IMR-90 (cell line): Measurements from ENCODE around the genes CCNE1 and TSHZ3.

- RRBS = 1% methylated on average over 14 of the region's 53 CpGs
CAGE:
- cytosol, long polyA plus RNA = no peak
- long polyA plus RNA = no peak
- nucleus, long polyA plus RNA = no peak
Measured at GRCh38 chr19:29211589-29212889, 912 bp downstream of the UQCRFS1 start.

GRCh38 chr19:29277081-29277716, 64.2 kb upstream of the UQCRFS1 start:
- RRBS = no CpG with 5 or more reads among the region's 8 CpGs
CAGE:
- cytosol, long polyA plus RNA = no peak
- long polyA plus RNA = no peak
- nucleus, long polyA plus RNA = no peak

DNA sequence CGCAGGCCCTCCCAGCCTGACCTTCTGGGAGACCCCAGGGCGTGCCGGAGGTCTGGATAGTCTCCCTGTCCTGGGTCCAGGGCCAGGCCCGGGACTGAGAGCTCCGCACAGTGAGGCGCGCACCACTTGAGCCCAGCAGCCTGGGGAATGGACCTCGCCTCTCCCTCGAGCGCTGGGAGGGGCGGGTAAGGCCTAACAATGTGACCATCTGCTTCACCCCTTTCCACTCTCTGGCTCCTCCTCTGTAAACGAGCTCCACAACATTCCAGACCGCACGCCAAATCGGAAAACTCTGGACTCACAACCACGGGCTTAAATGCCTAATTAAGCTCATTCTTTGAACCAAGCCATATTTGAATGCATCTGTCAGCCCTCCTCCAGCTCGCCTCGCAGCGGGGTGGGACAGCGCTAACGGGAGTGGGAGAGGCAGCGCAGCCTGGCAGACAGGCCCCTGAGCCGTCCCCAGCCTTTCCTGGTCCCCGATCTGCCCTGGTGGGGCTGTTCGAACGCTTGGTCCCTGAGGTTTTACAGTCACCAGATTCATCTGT, 120.7 kb upstream of the VSTM2B start:
- RRBS = 18% methylated on average over 1 of the region's 26 CpGs
CAGE:
- cytosol, long polyA plus RNA = no peak
- long polyA plus RNA = no peak
- nucleus, long polyA plus RNA = no peak

GRCh38 chr19:29606444-29606889, 384 bp downstream of the POP4 start:
- RRBS = 2% methylated on average over 3 of the region's 13 CpGs
CAGE:
- cytosol, long polyA plus RNA = no peak
- long polyA plus RNA = no peak
- nucleus, long polyA plus RNA = no peak

DNA sequence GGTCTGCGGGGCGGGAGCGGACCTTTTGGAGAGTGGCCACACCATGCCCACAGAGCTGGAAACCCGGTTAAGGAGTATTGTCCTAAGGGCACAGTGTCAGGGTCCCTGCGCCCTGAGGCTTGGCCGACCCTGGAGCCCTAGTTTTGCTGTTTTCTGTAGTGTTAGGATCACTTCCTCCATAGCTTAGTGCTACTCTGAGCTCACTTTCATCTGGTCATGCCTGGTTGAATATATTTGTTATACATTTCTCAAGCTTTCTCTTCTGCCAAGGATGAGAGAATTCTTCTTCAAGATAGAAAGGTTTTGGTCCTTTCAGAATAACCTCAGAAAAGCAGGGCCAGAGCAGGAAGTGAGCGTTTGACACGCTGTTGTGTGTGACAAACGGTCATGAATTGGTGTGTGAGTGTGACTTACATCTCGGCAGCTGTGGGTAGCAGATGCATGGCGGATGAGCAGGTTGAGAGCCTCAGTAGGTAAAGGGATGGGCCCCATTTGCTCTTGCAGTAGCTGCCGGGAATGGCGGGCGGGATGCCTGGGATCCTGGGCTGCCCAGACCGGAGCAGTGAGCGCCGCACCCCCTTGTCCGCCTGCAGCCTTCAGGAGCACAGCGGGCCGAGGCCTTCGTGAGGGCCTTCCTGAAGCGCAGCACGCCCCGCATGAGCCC, 3.9 kb downstream of the POP4 start:
- RRBS = 89% methylated on average over 4 of the region's 24 CpGs
CAGE:
- cytosol, long polyA plus RNA = no peak
- long polyA plus RNA = no peak
- nucleus, long polyA plus RNA = no peak

- RRBS = 92% methylated on average over 3 of the region's 26 CpGs
CAGE:
- cytosol, long polyA plus RNA = no peak
- long polyA plus RNA = no peak
- nucleus, long polyA plus RNA = no peak
Measured at GRCh38 chr19:29708145-29709204, 6.6 kb downstream of the C19orf12 start.

- RRBS = 0% methylated on average over 1 of the region's 15 CpGs
CAGE:
- cytosol, long polyA plus RNA = no peak
- long polyA plus RNA = no peak
- nucleus, long polyA plus RNA = no peak
Measured at GRCh38 chr19:29714378-29714911, 616 bp downstream of the C19orf12 start.

- RRBS = no CpG with 5 or more reads among the region's 21 CpGs
CAGE:
- cytosol, long polyA plus RNA = no peak
- long polyA plus RNA = no peak
- nucleus, long polyA plus RNA = no peak
Measured at GRCh38 chr19:29760016-29760462, 45.0 kb upstream of the C19orf12 start.

DNA sequence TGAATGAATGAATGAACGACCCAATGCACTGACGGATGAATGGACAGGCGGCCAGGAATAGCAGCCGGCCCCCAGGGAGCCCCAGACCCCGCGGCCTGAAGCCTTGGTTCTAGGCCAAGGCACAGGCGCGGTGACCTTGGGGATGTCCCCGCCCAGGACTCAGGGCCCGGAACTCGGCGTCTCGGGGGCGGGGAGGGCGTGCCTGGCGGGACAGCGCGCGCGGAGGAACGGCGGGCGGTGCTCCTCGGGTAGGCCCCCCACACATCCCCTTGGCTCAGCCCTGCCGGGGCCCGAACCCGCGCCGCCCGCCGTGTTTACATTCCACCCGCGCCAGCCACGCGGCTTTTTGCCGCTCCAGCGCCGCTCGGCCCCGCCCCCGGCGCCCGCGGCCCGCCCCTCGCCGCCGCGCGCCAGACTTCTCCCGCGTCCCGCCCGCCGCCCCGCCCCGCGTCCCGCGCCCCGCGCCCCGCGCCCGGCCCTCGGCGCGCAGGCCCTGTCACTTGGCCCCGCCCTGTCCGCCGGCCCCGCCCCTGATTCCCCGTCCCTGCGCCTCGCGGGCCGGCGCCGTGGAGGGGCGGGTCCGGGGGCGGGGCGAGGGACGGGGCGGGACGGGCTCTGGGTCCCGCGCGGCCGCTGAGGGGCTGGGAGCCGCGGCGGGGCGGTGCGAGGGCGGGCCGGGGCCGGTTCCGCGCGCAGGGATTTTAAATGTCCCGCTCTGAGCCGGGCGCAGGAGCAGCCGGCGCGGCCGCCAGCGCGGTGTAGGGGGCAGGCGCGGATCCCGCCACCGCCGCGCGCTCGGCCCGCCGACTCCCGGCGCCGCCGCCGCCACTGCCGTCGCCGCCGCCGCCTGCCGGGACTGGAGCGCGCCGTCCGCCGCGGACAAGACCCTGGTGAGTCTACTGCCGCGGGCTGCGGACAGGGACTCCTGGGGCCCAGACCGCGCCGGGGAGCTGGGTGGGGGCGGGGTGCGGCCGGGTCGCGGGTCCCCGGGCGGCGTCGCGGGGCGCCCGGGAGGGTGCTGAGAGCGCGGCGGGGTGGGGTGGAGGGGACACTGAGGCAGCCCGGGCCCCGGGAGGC, at the start of gene CCNE1:
TSS of gene CCNE1 (plus strand) at position 729 of the 1,077 bp plus-strand sequence.
- RRBS = 1% methylated on average over 97 of the region's 160 CpGs
CAGE:
- cytosol, long polyA plus RNA = no peak
- long polyA plus RNA = no peak
- nucleus, long polyA plus RNA = no peak

DNA sequence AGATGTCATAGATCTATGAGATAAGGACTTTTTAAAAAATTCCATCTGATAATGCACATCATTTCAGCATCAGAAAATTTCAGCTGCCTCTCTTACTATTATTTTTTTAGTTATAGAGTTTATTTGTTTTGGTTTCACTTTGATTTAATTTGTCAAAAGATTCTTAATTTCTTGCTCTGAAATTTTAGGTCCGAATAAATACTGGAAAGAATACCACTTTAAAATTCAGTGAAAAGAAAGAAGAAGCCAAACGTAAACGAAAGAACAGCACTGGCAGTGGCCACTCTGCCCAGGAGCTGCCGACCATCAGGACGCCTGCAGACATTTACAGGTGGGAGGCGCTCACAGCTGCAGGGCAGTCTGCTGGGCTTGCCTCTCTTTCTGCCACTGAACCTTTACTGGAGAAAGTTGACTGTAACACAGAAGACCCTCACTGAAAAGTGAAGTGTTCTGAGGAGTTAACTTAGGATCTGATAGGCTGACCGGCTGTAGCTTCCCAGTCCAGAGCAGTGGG, 68.9 kb downstream of the URI1 start:
- RRBS = no CpG with 5 or more reads among the region's 7 CpGs
CAGE:
- cytosol, long polyA plus RNA = no peak
- long polyA plus RNA = no peak
- nucleus, long polyA plus RNA = no peak

- RRBS = no CpG with 5 or more reads among the region's 5 CpGs
CAGE:
- cytosol, long polyA plus RNA = no peak
- long polyA plus RNA = no peak
- nucleus, long polyA plus RNA = no peak
Measured at GRCh38 chr19:30340167-30340511, 32.0 kb upstream of the ZNF536 start.

GRCh38 chr19:31163892-31164210, 185.4 kb downstream of the TSHZ3 start:
- RRBS = no CpG with 5 or more reads among the region's 6 CpGs
CAGE:
- cytosol, long polyA plus RNA = no peak
- long polyA plus RNA = no peak
- nucleus, long polyA plus RNA = no peak

DNA sequence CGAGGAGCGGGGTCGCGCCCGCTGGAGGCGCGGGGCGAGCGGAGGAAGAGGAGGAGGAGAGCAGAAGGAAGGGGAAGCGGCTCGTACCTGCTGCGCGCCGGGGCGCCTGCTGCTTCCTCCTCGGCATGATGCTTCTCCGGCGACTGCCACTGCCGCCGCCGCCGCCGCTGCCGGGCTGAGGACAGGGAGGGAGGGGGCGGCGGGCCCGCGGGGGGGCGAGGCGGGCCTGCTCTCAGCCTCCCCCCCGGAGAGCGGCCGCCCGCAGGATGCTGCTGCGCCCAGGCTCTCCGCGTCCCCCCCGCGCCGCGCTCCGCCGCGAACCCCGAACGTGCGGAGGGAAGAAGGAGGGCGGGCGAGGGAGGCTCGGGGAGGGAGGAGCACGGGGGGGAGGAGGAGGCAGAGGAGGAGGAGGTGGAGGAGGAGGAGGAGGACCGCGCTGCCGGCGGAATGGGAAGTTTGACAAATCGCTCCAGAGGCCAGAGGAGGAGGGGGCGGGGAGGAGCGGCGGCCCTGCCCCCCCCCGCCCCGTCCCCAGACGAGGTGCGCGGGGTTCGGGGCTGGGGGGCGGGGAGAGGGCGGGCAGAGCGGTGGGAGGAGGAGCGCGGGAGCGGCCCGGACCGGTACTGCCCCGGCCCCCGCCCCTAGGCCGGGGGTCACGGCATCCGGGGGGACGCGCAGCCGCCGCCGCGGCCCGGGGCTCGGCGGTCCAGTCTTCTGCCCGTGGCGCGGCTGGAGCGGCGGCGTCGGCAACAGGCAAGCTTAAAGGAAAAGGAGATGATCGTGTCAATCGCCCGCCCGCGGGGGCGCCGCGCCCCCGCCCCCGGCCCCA, at the start of gene TSHZ3:
TSS of gene TSHZ3 (minus strand) at position 344 of the 829 bp plus-strand sequence.
- RRBS = under 1% methylated on average over 6 of the region's 104 CpGs
CAGE:
- cytosol, long polyA plus RNA = no peak
- long polyA plus RNA = no peak
- nucleus, long polyA plus RNA = start-site peak on the minus strand centred at position 159 of the sequence, 49 bp wide, 69 and 286 reads in 2 replicates; start-site peak on the minus strand centred at position 338 of the sequence, 56 bp wide, 20 and 70 reads in 2 replicates; start-site peak on the minus strand centred at position 463 of the sequence, 69 bp wide, 18 and 21 reads in 2 replicates

- RRBS = no CpG with 5 or more reads among the region's 28 CpGs
CAGE:
- cytosol, long polyA plus RNA = no peak
- long polyA plus RNA = no peak
- nucleus, long polyA plus RNA = no peak
Measured at GRCh38 chr19:31356879-31357308, 7.7 kb upstream of the TSHZ3 start.

DNA sequence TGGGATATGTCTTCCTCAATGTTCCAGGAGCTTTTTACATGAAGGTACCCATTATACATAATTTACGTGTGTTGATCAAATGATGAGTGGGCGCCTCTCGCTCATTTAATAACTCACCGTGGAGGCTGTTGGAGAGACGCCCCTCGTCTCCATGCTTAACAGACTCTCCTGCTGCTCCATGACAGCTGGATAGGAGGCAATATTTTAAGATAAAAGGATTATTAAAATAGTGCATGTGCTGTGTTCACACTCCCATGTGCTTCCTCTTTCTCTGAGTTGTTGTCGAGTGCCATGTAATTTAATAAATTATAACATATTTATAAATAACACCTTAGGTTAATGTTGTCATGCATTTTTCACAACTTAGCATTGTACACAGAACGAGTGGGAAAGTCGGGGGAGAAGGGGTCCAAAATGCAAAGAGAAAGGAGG, 161.4 kb upstream of the TSHZ3 start:
- RRBS = no CpG with 5 or more reads among the region's 9 CpGs
CAGE:
- cytosol, long polyA plus RNA = no peak
- long polyA plus RNA = no peak
- nucleus, long polyA plus RNA = no peak

GRCh38 chr19:31889817-31890101, 455.7 kb upstream of the ZNF507 start:
- RRBS = no CpG with 5 or more reads among the region's 5 CpGs
CAGE:
- cytosol, long polyA plus RNA = no peak
- long polyA plus RNA = no peak
- nucleus, long polyA plus RNA = no peak

DNA sequence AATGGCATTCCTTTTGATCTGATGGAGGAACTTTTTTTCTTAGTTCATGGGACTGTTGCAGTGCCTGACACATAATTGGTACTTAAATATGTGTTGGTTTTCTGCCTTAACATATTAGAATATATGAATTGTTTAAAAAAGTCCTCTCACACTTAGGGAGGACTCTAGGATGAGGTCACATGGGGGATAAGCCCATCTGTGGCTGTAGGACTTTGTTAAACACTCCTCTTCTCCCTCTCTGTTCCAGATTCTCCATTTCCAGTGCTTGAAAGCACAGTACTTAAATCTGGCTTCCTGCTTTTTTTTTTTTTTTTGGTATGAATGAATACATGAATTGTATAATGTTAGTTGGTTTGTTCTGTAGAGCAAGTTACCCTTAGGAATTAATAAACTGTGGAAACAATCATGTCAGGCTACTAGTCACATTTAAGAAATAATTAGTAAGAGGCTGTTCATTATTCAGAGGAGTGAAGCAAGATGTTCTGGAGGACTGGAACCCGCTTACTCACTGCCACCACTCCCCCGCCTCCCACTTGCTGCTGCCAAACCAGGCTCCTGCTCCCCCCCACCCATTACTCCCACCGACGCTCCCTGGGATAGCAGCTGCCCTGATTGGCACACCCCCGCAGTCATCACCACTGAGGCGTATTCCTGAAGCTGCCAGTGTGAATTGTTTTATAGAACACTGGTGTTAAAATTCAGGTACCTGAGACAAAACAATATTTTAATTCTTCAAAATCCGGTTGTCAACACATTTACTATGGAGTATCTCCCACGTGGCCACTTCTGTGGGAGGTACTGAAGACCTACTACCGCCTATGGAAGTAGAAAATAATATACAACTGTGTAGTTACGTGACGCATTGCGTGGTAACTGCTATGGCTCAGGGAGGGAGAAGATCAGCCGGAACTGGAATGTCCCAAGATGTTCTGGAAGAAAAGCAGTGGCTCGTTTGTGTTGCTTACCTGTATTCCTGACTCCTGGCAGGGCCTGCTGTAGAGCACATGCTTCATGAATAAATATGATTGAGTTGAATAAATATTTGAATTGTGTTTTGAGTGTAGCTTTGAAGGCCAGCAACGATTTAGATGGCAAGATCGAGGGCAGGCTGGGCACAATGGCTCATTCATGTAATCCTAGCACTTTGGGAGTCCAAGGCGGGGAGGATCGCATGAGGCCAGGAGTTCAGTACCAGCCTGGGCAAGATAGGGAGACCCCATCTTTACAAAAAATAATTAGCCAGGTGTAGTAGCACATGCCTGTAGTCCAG, 1.6 kb downstream of the DPY19L3 start:
- RRBS = no CpG with 5 or more reads among the region's 18 CpGs
CAGE:
- cytosol, long polyA plus RNA = no peak
- long polyA plus RNA = no peak
- nucleus, long polyA plus RNA = no peak

DNA sequence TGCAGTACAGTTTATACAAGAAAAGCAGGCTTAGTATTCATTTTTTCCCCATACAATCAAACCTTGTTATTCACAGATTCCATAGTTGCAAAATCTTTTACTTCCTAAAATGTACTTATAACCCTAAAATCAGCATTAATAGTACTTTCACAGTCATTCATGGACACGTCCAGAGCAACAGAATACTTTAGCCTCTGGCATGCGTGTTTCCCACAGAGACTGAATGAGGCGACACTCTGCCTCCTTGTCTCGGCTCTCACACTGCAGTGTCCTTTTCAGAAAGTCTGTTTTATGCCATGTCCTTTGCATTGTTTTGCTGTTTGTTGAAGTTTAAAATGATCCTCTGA, 28.4 kb downstream of the DPY19L3 start:
- RRBS = no CpG with 5 or more reads among the region's 4 CpGs
CAGE:
- cytosol, long polyA plus RNA = no peak
- long polyA plus RNA = no peak
- nucleus, long polyA plus RNA = no peak

DNA sequence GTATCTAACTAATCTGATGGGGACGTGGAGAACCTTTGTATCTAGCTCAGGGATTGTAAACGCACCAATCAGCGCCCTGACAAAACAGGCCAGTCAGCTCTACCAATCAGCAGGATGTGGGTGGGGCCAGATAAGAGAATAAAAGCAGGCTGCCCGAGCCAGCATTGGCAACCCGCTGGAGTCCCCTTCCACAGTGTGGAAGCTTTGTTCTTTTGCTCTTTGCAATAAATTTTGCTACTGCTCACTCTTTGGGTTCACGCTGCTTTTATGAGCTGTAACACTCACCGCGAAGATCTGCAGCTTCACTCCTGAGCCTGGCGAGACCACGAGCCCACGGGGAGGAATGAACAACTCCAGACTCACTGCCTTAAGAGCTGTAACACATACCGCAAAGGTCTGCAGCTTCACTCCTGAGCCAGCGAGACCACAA, 8.4 kb upstream of the PDCD5 start:
- RRBS = no CpG with 5 or more reads among the region's 13 CpGs
CAGE:
- cytosol, long polyA plus RNA = no peak
- long polyA plus RNA = no peak
- nucleus, long polyA plus RNA = no peak

DNA sequence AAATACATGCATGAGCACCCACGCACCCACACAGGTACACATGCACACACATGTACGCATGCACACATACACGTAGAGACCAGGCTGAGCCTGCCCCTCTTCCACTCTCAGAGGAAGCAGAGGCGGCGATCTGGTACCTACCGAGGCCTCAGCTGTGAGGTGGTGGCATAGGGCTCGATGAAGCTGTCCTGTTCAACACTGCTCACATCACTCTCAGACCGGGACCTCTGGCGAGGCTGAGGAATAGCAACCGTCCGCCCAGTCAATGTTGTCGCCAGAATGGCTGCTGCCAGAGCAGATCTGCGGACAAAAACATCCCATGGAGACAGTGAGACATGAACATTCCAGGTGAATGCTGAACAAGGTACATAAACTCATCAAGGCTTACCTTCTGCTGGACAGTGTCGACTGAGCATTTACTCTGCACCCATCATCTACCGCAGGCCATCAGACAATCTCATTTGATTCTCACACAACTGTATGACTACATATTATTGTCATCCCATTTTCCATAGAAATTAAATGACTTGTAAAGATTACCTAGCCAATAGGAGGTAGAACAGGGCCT, 11.9 kb downstream of the CEP89 start:
- RRBS = no CpG with 5 or more reads among the region's 15 CpGs
CAGE:
- cytosol, long polyA plus RNA = no peak
- long polyA plus RNA = no peak
- nucleus, long polyA plus RNA = no peak